Mesangial cell (primary cell): ENCODE results near the genes ZNHIT3, SYNRG and HNF1B.

- RAMPAGE, long total RNA: start-site peak on the plus strand at chr17:36486651-36486692, 140 reads
These were observed at the start of gene ZNHIT3 for GRCh38 chr17:36485607-36486849. TSS of gene ZNHIT3 (plus strand) at chr17:36486681.

GRCh38 chr17:36585625-36586188 lies 6.0 kb upstream of the DHRS11 start:
- RAMPAGE, long total RNA: no peak

DNA sequence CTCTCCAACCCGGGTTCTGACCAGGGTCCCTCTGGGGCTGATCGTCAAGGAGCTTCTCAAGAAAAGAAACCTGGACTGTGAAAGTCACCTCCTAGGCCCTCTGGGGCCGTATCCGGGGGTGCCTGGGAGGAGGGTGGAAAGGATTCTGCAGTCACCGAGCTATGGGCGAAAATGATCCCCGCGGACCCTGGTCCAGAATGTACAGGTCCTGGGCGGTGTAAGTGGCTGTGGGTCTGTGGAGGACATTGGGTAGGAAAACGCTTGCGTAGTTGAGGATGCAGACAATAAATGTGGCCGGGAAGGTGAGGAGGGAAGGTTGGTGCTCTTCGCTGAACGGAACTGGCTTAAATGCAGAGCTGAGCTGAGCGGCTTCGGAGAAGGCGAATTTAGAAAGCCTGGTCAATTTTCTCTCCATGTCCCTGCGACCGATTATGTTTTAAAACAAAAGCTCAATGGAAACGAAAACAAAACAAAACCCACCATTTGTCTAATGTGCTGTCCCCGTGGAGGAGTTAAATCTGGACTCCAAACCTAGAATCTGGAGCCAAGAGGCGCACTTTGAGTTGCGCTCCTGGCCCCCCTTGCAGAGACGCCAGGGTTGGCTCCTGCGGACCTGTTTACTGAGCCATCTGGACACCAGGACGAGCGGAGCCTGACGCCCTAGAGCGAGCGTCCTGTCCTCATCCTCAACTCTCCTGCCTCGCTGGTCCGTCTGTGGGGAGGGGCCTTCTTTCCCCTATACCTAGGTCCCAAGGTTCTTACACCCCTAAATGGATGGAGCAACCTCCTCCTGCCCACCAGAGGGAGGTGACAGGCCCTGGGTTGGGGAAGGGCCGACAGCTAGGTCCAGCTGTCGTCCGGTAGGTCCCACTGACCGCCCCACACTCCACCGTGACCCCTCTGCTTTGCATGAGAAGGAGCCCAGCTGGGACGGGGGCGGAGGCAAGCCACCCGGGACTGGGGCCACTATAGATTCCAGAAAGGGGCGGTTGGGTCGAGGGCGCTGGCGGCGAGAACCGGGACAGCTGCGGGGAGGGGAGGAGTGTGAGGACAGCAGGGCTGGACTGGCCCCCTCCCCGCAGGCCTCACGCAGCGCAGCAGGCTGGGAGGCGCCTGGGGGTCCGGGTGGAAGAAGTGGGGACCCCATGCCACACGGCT lies 3.3 kb upstream of the LHX1 start:
- RAMPAGE, long total RNA: no peak

GRCh38 chr17:36934772-36935564 lies 2.3 kb upstream of the LHX1 start:
- RAMPAGE, long total RNA: no peak

DNA sequence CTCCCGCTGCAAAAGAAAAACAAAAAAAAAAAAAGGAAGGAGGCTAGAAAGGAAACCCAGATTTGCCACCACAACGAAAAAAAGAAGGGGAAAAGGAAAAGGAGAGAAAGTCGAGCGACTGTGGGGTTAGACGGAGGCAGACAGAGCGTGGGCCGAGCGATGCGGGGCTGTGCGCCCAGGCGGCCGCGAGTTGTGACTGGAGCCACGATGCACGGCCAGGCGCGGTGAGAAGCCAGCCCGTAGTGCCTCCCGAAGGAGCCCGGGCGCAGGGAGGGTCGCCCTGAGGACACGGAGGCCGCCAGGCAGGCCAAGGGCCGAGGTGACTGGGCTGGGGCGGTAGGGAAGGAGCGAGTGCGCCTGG lies 273 bp upstream of the LHX1 start:
- RAMPAGE, long total RNA: no peak

- RAMPAGE, long total RNA: no peak
These were observed 118.8 kb downstream of the AATF start for GRCh38 chr17:37067423-37068091.

GRCh38 chr17:37146783-37147288 lies 198.1 kb downstream of the AATF start:
- RAMPAGE, long total RNA: no peak

GRCh38 chr17:37299351-37300225 lies 76.2 kb upstream of the C17orf78 start:
- RAMPAGE, long total RNA: no peak

GRCh38 chr17:37358122-37358429 lies 17.7 kb upstream of the C17orf78 start:
- RAMPAGE, long total RNA: no peak

DNA sequence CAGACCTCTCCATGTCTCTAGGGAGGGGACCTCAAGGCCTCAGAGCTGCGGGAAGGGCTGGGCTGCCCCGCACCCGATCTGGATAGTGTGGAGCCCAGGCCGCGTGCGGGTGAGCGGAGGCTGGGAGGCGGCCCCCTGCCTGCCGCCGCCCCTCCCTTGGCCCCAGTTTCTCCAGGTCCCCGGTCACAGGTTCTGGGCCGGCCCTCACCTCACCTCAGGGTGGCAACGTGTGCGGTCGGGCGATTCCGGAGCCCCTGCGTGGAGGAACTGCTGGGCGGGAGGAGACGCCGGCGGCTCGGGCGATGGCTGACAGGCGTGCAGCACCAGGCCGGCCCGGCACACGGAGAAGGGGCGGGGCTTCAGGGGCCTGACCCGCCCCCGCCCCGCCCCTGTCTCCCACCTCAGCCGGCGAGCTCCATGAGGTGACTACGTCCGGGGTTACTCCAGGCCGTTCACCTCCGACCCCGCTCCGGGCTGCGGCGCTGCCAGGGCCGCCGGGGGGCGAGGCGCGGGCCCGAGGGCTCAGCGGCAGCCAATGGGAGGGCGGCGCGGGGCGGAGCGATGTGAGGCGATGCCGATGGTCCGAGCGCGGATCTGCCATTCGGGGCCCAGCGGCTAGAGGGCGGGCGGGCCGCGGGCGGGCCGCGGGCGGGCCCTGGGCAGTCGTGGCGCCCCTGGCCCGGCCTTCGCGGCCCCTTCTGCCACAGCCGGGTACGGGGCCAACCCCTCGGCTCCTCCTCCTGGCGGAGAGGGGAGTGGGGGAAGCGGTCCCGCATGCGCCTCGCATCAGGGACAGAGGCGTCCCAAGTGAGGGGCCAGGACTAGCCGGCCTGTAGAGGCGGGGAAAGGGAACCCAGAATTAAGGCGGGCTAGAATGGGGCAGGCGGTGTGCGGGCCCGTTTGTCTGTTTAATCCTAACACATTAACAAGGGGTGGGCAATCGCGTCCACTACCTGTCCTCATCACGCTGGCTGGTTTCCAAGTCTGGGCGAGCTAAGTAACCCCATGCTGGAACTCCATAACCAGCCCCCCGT lies 16.7 kb upstream of the C17orf78 start:
- RAMPAGE, long total RNA: no peak

DNA sequence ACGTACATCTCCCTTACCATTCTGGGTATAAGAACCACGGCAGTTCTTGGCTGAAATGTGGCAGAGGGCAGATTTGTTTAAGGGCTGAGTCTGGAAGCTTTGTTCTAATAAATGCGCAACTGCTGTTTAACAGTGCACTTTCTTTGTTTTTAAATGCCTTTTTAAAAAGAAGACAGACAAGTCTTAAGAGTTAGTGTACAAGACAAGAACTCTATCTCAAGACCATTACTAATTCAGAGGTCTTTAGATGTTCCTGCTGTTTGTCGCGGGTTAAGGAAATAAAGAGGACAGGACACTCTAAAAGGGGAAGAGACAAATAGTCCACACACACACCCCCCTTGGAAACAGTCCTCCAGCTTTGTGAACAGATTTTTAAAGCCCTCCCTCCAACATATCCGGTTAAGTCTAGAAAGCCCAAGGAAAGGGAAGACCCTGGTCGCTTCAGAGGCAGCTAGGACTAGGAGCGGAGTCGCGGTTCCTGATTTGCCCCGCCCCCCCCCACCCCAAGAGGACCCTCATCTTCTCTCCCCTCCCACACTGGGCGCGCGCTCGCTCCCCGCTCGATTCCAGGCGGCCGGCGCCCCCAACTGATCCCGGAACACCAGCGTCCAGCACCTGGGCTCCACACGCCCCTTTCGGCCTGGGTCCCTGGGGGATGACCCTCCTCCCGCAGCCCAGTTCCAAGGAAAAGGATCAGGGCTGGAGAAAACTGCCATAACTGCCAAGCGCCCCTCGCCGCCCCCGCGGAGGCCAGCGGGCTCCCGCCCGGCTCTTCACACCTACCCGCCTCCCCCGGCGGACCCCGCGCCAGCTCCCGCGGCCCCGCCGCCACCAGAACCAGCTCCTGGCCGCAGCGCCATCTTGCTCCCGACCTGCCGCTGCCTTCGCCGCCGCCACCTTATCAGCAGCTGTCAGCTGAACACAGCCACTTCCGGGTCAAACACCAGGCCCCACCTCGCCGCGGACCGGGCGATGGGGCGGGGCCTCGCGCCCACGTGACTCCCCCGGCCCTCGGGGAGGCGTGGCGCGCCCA lies at the start of gene SYNRG:
TSS of gene SYNRG (minus strand) at position 923 of the 1,033 bp plus-strand sequence.
- RAMPAGE, long total RNA: start-site peak on the minus strand centred at position 882 of the sequence, 27 bp wide, 358 reads

GRCh38 chr17:37708022-37708630 lies 36.7 kb downstream of the HNF1B start:
- RAMPAGE, long total RNA: no peak

- RAMPAGE, long total RNA: no peak
These were observed 19.8 kb downstream of the HNF1B start for GRCh38 chr17:37725043-37725474.

GRCh38 chr17:37729886-37730062 lies 15.1 kb downstream of the HNF1B start:
- RAMPAGE, long total RNA: no peak

DNA sequence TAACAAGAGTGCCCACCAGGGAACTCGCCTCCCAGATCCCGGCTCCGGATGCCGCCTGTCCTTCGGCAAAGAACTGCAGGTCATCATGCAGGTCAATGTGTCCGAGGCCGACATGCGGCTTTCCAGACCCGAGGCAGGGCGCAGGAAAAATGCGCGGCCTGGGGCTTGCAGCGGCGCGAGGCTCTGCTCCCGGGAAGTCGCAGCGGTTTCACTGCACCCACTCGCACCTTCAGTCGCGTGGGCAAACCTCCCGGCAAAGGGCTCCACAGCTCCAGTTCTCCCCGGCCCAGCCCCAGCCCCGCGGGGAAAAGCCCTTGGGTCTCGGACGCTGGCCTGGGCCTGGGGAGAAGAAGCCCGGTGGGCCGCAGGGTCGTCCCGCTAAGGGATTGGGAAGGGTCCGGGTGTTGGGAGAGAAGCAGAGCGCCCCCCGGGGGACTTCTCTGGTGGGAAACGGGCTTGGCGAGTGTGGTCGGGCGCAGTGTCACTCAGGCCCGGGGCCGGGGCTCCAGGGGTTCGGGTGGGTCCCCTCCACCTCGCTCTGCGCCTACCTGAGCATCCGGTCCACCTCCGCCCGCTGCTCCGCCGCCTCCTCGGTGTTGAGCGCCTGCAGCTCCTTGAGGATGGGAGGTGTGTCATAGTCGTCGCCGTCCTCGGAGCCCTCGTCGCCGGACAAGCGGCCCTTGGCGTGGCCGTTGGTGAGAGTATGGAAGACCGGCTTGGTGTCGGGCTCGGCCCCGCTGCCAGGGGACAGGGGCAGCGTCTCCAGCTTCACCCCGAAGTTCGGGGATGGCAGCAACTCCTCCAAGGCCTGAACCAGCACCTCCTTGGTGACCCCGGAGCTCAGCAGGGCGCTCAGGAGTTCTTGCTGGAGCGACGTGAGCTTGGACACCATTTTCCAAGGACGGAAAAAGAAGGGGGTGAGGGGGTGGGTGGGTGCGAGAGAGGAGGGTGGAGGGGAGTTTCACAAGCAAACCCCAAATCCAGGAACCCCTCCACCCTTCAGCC lies 564 bp downstream of the HNF1B start:
- RAMPAGE, long total RNA: no peak

- RAMPAGE, long total RNA: start-site peak on the minus strand at chr17:37745026-37745111, 38 reads
These were observed at the start of gene HNF1B for GRCh38 chr17:37744998-37745151. TSS of gene HNF1B (minus strand) at chr17:37745059.

DNA sequence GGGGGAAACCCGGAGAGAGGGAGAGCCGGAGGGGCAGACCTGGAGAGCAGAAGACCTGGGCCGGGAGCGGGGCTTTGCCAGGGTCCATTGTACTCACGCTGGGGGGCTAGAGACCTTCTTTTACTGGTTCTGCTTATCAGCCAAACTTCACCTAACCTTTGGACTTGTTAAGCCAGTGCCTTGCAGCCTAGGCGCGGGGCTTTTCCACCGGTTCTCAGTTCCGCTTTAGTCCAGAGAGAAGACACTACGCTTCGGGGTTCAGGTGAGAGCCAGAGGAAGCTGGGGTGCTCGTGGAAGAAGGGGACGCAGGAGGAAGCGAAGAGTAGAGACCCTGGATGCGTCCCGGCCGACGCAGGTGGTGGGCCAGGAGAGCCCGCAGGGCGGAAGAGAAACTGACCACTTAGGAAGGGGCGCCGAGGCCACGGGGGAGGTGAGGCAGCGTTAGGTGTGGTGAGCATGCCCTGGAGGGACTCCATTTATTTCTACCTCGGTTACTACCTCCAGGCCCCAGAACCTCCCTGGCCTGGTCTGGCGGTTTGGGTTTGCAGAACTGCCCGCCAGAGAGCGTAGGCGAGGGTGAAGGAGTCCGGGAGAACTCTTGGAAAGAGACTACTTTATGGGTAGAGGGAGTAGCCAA lies 411 bp upstream of the HNF1B start:
- RAMPAGE, long total RNA: start-site peak on the plus strand centred at position 31 of the sequence, 38 bp wide, 47 reads

- RAMPAGE, long total RNA: no peak
These were observed 83.9 kb upstream of the HNF1B start for GRCh38 chr17:37828801-37829164.

DNA sequence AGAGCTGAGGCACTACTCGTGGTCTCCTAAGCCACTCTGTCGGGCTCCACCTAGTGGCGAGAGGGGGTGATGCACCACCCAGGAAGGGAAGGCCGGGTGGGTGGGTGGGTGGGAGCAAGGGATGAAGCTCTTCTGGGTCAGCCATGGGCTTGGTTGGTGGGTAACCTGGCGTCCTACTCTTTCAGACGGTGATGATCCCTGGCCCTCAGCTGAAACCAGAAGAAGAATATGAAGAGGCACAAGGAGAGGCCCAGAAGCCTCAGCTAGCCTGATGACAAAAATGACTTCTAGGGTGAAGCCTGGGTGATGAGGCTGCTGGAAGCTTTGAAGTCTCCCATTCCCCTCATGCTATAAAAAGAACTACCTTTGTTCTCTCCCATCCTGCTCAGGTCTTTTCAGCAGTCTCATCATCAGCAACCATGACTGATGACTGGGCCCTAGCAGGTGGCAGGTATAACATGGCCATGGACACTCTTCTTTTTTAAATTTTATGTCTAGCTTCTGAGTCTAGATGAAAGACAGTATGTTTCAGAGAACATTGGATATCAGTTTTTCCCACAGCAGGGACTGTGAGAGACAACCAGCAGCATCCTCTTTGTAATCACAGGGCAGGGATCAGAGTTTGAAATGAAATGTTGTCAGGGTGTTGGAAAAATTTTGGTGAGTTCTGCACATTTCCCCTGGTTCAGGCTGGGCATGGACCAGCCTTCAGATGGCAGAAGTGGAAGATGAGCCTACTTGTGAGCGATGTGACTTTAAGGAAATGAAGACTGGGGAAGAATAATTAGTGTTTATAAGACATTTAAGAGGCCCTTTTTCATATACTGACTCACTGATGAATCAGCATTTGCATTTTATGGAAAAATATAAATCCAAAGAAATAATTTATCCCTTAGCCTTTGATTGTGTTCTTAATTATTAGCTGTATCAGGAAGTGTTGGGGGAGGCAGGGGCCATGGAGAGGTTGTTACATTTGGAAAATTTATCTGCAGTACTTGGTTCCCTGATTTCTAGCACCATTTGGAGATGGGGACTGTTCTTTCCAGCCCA lies 21.1 kb downstream of the GPR179 start:
- RAMPAGE, long total RNA: no peak

DNA sequence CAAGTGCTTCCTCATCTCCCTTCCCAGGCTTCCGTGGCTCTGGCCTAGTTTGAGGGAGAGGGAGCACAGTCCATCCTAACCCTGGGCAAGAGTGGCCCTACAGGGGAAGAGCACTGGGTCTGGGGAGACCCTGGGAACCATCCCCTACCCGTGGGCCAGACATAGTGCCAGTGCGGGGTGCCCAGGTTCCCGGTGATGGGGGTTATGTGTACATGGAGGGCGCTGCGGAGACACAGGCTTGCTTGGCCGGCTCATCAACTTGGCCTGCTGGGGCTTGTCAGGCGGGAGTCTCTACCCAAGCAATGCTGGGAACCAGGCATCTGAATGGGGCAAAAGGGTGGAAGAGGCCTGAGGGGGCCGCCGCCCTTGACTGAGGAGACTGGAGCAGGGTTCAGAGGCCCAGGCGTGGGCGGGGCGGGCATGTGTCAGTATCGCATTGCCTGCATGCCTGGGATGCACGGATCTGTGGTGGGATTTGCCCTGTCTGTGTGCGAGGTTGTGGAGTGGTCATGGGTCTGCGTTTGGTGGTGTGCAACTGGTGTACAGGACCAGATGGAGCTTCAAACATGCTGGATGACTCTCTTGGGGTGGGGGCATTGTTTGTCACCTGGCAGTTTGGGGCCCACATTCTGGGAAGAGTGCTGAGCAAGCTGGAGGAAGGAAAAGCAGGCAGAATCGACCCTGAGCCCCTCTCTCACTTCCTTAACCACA lies 21.1 kb downstream of the ARHGAP23 start:
- RAMPAGE, long total RNA: no peak